Psoas muscle (tissue), 2 donors: ENCODE data around the genes TROAP, C1QL4, FMNL3 and SMARCD1.

GRCh38 chr12:49105434-49105940, 5.2 kb downstream of the LMBR1L start:
- PRO-cap, 2 experiments, result no peak in any of the 2 experiments

GRCh38 chr12:49188211-49188842, 553 bp downstream of the TUBA1A start:
- PRO-cap, 2 experiments, result peak in 1 of 2 experiments; most common plus-strand start chr12:49188780 (in 1); most common minus-strand start chr12:49188782 (in 1)

DNA sequence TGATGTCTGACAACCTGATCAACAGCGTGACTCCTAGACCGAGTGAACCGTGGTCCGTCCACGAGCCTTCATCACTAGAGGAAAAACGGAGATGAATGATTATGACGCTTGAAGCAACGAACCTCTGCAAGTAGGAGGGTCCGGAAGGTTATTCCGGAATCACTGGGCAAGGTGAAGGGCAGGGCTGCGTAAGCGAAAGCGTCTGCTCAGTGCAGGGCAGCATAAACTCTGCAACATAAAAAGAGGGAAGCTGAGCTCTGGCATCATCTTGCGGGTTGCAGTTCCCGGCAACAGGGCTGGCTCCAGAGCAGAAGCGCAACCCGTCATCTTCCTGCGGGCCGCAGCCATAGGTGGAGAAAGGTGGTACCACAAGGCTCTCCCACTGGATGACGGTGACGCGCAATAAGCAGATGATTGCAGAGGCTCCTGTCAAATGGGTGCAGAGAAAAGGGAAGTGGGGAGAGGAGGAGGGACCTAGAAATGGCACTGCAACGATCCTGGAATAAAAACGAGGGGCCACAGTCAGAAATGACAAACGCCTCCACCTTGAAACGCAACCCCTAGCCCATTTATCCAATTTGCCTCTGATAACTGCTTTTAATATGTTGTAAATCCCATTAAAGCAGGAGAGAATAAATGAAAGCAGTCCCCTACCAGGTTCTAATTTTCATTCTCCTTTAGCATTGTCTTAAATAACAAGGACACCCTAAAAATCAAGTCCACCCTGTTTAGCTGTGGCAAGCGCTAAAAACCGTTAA, 31.1 kb upstream of the TUBA1C start:
- PRO-cap, 2 experiments, result no peak in any of the 2 experiments

DNA sequence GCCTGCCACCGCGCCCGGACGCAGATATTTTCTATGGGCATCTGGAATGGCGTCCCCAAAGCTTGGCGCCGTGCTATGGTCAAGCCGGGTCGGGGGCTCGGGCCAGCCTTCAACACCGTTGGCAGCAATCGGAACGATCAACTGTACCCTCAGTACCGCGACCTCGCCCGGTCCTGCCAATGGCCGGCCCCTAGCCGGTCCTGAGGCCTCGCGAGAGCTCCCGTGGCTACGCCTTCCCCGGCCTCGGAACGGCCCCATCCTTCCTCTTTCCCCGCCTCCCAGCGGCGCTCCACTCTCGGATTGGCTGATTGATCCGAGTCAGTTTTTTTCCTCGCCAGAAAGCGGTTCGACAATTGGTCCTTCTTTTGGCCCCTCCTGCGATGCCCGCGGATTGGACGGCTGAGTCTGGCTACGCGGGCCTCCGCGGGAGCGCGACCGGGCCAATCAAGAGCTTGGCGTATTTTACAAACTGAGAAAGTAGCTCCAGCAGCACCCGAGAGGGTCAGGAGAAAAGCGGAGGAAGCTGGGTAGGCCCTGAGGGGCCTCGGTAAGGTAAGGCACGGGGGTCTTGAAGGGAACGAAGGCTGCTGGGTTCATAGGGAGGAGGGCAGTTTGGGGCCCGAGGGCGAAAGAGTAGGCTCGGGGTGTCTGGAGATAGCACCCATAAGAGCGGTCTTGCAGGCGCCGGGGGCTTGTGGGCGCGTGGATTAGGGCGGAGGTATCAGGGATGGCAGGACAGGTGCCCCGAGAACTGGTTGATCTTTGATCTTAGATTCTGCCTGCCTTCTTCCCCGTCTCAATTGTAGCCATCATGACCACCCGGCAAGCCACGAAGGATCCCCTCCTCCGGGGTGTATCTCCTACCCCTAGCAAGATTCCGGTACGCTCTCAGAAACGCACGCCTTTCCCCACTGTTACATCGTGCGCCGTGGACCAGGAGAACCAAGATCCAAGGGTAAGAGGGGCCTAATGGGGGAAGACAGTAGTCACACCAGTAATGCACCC, at the start of gene TROAP:
Gene TROAP (plus strand): TSS at position 458 of the 1,005 bp plus-strand sequence.
- PRO-cap, 2 experiments, result peak in 2 of 2 experiments; most common plus-strand start position 489 of the sequence (in 1); most common minus-strand start position 202 of the sequence (in 2)

DNA sequence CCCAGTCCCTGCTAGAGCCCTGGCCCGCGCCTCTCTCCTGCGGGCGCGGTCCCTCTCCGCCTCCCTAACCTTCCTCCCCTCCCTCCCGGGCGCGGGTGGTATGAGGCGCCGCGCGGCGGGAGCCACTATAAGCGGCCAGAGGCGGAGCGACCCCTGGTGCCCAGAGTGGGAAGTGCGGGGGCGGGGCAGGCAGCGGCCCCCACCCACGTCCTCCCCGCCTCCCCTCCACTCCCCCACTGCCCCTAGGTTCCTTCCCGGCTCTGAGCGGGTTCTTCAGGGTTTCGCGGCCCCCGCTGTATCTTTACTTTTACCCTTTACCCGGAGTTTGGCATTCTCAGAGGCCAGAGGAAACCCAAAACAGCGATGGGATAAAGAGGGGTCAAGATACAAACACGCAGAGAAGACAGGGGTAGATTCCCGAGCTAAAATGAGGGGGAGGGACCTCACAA, at the start of gene C1QL4:
Gene C1QL4 (minus strand): TSS at position 102 of the 449 bp plus-strand sequence.
- PRO-cap, 2 experiments, result no peak in any of the 2 experiments

DNA sequence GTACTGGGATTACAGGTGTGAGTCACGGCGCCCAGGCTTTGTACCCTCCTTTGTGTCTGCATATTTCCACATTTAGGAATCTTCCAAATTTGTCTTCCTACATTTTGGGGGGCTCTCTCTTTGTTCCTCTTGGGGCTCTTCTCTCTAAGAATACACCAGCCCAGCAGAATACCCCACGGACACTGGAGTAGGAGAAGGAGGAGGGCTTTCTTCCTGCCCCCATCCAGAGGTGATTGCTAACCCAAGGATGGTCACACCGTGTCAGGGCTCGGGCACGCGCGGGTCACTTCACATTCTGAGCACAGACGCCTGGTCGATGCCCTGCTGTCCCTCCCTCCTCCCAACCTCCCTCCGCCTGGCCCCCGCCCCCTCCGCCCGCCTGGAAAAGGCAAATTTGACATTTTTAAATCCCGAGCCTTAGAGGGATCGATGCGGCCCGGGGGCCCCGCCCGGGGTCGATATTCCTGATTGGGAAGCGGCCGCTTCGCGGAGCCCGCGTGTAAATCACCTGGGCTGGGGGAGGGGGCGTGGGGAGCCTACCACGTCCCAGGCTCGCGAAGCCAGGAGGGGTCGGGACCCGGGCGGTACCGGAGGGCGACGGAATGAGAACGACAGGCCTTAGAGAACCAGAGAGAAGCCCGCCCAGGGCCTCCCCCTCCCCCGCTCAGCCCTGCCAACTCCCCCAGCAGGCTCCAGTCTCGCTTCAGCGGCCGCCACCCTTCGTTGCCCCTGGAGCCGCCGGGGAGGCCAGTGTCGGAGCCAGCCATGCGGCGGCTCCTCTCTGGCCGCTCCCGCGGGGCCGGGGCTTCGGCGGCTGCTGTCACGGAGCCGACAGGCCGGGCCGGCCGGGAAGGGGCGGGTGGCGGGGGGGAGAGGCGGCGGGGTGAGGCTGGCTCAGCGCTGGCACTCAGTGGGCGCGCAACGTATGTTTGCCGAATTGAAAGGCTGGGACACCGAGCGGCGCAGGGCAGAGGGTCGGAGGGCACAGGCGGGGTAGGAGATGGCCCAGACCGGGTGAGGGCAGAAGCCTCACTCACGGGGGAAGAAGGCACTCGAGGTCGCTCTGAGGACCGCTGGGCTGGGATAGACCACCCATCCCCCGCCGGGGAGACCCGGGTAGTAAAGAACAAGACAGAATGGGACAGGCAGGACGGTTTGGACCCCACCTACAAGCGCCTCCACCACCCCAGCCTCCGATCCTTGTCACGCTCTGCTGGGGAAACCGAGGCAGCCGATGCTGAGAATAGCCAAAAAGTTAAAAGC, 1.6 kb upstream of the DNAJC22 start:
- PRO-cap, 2 experiments, result no peak in any of the 2 experiments

DNA sequence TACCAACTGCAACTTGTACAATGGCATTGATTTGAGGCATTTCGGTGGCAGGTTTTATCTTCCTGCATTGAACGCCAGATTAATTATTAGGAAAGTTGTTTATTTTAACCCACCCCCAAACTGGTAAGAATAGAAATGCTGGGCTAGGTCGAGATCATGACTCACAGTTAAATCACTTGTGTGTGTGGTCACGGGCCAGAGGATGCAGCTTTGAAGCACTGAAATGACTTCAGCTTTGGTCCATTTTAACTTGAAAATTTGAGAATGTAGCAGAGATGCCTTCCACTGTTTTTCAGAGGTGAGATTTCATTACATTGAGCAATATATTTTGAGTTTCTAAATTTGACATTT, 23.6 kb upstream of the KCNH3 start:
- PRO-cap, 2 experiments, result no peak in any of the 2 experiments

DNA sequence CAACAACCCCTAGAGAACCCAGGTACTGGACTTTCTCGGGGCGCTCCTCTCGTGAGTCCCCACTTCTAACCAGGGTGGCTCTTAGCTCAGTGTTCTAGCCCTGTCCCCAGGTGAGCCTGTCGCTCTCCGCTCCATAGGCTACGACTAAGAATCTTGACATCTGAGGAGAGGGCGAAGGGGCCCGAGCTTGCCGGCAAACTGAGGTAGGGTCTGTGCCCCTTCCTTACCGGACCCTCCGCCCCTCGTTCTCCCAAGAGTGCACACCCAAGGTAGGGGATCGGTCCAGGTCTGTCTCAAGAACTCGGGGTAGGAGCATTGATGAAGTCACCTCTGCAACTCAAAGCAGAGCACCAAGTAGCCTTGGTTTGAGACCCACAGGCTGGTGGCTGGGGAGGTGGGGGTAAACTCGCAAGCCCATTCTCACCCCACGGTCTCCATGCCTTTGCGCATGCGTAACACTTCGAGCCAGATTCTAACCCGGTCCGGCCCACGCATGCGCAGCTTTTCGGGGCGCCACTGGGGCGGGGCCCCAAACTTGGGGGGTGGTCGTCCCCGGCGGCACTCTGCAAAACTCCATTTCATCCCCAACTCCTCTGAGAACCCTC, 420 bp downstream of the MCRS1 start:
- PRO-cap, 2 experiments, result no peak in any of the 2 experiments

- PRO-cap, 2 experiments, result no peak in any of the 2 experiments
Observed at GRCh38 chr12:49576441-49577055, 8.6 kb upstream of the MCRS1 start.

DNA sequence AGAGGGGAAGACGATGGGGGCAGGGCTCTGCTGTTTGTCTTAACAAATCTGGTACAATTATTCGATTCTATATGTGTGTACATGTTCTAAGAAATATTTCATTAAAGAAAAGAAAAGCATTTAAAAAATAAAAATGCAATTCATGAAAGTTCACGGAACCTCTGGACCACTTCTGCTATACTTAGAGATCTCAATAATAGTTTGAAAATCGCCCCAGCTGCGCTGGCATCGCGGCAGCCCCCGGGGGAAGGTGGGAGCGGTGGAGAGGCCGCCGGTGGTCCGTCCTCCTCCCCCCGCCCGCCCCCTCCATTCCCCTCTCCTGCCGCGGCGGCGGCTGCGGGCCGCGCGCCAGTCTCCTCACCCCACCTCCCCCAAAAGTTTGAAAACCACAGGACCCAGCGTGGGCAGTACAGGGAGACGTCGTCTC, 1.4 kb upstream of the PRPF40B start:
- PRO-cap, 2 experiments, result no peak in any of the 2 experiments

- PRO-cap, 2 experiments, result no peak in any of the 2 experiments
Observed at GRCh38 chr12:49633289-49634091, 10.1 kb downstream of the PRPF40B start.

- PRO-cap, 2 experiments, result peak in 2 of 2 experiments; most common minus-strand start chr12:49707443 (in 2)
Observed at GRCh38 chr12:49707173-49707676, at the start of gene FMNL3. FMNL3 (minus strand) TSS chr12:49707405.

- PRO-cap, 2 experiments, result no peak in any of the 2 experiments
Observed at GRCh38 chr12:49867170-49867503, 24.2 kb upstream of the BCDIN3D start.

- PRO-cap, 2 experiments, result no peak in any of the 2 experiments
Observed at GRCh38 chr12:50017505-50017955, 7.8 kb downstream of the RACGAP1 start.

DNA sequence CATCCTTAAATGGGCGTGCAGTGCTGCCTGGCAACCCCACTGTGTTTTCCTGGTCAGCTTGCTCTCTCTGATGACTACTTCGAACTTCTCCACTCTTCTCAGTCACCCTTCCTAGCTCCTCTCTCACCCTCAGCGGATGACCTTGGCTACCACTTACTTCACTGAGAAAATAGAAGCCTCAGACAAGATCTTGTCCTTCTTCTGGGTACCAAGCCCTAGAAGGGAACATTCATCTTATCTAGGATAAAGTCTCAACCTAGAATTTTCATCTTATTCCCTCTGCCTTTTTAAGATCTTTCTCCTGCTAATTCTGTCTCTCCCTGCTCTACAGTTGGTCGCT, 9.2 kb downstream of the ASIC1 start:
- PRO-cap, 2 experiments, result no peak in any of the 2 experiments

DNA sequence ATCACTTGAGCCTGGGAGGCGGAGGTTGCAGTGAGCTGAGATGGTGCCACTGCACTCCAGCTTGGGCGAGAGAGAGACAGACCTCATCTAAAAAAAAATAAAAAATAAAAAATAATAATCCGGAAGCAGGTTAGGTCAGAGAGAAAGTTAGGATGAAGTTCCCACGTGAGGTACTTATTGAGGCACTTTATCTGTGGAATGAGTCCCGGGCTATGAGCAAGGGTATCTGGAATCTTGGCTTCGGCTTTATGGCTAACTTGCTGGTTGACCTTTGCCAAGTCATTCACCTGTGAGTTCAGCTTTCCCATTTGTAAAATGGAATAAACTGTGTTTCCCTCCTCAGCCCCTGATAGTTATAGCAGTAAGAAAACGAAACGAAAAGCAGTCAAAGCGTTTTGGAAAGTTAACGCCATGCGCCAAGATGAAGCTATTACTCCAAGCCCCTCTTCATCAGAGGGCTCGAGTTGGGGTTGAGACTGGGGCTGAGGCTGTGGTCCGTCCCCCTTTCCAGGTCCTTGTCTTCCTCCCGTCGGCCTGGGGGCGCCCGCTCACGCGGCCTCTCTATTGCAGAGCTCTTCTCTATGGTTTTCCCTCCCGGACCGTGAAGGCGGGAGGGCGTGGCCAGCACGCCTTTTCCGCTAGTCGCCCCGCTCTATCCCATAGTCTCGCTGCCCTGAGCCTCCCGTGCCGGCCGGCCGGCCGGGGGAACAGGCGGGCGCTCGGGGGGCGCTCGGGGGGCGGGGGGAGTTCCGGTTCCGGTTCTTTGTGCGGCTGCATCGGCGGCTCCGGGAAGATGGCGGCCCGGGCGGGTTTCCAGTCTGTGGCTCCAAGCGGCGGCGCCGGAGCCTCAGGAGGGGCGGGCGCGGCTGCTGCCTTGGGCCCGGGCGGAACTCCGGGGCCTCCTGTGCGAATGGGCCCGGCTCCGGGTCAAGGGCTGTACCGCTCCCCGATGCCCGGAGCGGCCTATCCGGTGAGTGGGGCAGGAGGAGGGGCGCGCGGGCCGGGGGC, at the start of gene SMARCD1:
Gene SMARCD1 (plus strand): TSS at position 766 of the 1,008 bp plus-strand sequence.
- PRO-cap, 2 experiments, result peak in 2 of 2 experiments; most common plus-strand start position 641 of the sequence (in 2); most common minus-strand start position 709 of the sequence (in 2)

DNA sequence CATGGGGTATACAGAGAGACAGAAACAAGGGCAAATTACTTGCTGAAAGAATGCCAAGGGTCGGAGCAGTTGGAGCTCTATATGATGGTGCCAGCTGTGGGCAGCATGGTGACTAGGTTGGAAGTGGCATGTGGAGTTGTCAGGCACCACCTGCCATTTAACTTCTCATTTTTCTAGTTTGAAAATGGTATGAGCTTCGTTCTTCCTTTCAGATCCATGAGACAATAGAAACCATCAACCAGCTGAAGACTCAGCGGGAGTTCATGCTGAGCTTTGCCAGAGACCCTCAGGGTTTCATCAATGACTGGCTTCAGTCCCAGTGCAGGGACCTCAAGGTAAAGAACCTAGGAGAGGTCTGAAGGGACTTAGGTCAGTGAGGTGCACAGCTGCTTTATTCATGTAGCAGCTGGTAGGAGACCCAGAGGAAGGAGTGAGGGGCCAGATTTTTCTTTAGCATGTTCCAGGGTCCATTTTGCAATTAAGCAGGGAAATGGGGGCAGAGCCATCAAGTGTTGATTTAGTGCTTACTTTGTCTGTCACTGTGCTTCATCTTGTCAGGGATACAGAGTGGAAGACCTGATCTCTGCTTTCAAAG, 7.1 kb upstream of the GPD1 start:
- PRO-cap, 2 experiments, result no peak in any of the 2 experiments

DNA sequence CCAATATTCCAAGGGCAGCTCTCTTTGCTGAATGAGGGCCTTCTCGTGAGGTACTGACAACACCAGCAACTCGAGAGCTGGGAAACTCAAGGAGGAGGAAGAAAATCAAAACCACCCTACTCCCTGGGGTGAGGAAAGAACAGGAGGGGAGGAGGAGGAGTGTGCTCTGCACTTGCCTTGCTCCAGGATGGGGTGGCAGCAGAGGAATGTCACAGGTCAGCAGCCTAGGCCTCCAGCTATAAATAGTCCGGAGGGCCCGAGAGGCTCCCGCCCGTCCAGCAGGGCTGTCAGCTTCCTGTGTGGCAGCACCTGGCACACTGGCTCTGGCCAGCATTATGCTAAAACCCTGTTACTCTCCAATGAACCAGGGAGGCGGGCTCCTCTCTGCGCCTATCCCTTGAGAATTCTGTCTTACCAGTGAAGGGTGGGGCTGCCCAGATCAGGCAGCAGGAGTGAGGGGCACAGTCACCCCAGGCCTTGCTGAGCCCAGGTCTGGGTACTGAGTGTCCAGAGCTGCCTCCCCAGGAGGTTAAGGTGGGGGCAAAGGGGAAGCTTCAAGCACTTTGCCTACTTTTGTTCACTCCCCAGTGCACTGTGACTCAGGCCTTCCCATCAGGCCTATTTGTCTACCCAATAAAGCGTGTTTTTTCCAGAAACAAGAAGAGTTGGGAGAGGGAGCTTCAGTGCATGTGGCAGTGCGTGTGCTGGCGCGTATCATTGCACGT, 1.2 kb upstream of the COX14 start:
- PRO-cap, 2 experiments, result peak in 2 of 2 experiments; most common plus-strand start position 437 of the sequence (in 2); most common minus-strand start position 189 of the sequence (in 2)

- PRO-cap, 2 experiments, result peak in 1 of 2 experiments; most common plus-strand start chr12:50221610 (in 1); most common minus-strand start chr12:50221330 (in 1)
Observed at GRCh38 chr12:50221020-50221869, 54.1 kb upstream of the CERS5 start.

DNA sequence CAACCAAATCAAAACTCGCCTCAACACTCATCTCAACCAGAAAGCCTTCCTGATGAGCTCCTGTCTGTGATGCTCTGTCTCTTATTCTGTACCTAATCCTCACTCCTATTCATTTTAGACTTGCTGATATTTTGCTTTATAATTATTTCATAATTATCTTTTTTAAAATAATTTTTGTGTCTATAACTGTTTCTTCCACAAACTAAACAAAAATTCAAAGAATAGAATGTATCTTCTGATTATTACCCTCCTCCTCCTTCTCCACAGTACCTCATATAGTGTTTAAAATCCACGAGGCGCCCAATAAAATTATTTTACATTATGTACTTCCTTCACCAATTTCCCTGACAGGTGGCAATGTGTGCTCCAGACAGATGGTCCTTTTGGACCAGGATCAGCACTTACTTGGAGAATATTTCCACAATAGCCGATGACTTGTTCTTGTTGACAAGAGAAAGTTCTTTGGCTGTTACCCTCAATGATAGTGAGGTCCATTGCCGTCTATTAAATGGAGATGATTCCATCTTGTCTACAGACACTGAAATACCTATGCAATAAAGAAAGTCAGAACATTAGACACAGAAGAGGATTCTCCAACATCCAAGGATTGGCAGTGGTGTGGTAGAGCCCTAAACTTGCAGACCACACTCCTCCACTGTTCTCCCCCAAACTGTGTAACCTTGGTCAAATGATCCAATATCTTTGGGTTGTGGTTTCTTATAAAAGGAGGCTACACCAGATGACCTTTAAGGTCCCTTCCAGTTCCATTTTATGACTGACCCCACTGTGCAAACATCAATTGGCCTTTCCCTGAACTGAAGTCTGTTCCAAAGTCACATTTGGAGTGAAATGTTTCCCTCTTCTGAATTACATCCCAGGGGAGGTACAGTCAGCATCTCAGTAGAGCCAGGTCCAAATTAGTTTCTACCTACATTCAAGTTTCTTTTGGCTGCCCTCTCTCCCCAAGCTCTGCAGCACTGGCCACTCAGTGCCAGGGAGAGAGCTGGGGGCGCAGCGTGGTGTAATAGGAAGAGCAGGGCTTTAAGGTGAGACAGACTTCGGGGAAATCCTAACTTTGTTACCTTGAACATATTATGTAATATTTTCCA, 34.7 kb downstream of the LIMA1 start:
- PRO-cap, 2 experiments, result no peak in any of the 2 experiments